HT1080 (cell line): ENCODE measurements around a stretch of chr2.

DNA sequence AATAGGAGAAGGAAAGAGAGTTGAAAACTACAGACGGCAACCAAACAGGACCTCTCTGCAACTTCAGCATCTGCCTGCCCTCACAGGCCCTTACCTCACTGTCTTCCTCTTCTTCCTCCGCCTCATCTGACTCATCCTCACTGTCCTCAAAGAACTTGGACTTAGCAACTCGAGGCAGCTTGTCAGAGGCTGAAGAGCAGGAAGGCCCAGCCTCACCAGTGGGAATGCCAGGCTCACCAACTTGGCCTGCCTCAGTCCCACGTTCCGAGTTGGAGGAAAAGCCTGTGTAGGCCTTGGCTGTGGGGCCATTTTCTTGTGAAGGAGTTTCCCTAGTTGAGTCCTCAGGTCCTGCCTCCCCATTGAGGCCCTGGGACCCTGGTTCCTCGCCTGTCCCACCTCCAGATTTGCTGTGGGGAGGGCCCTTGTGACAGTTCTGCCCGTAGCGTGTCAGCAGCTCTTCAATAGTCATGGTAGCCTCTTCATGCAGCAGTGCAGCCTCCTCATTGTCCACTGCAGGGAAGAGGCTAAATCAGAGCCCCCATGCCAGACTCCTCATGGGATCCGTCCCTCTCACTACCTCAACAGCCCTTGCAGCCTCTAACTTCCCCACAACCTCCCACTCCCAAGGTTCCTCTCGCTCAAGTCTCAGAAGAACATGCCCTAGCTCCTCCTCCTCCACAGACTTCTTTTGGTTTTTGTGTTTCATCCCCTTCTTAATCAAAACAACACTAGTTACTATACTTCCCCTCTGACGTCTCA lies 4.2 kb upstream of the ZNF513 start:
RAMPAGE:
- cytosol, long total RNA = no peak
- long total RNA = no peak
- nucleus, long total RNA = no peak

GRCh38 chr2:27445927-27446538 lies 3.9 kb downstream of the KRTCAP3 start:
RAMPAGE:
- cytosol, long total RNA = no peak
- long total RNA = no peak
- nucleus, long total RNA = no peak

RAMPAGE:
- cytosol, long total RNA = no peak
- long total RNA = no peak
- nucleus, long total RNA = no peak
Measured at GRCh38 chr2:27509326-27509551, 12.6 kb downstream of the GCKR start.

DNA sequence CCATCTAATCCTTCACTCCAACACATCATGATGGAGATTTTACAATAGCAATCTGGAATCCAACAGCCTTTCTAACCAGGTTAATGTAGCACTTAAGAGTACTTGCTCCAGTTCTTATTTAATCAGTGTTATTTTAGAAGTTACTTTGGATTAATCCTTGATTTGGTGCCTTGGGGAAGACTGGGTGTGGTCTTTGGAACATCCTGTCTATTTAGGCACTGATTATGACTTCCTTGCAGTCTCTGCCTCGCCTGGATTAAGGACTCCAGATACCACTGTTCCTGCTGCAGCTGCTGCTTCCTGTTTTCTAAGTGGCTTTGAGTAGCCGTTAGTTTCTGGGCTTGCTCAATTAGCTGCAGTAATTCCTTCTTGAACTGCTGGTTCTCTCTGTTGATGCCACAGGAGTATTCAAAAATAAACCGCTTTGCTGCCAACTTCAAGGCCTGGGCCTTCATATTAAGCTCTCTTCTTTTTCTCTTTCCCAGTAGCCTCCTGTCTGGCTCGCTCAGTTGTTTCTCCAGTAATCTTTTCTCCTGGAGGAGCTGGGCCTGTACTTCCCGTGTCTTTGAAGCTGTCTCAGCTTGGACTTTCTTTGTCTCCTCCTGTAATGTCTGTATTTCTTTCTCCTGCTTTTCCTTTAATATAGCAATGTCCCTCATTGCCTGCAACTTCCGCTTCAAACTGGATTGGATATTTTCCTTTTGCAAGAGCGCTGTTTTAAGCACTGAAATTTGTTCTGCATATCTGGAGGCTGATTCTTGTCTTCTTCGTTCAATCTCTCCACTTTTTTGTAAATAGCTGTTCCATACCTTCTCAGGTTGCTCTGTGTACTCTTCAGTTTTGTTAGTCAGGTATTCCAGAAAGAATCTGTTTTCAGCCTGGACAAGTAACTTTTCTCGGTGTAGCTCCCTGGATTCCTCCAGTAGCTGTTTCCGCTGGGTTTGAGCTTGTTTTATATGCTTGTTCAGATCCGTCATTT lies 1.7 kb downstream of the CCDC121 start:
RAMPAGE:
- cytosol, long total RNA = no peak
- long total RNA = no peak
- nucleus, long total RNA = no peak

RAMPAGE:
- cytosol, long total RNA = no peak
- long total RNA = no peak
- nucleus, long total RNA = no peak
Measured at GRCh38 chr2:27629718-27630252, 935 bp downstream of the GPN1 start.

DNA sequence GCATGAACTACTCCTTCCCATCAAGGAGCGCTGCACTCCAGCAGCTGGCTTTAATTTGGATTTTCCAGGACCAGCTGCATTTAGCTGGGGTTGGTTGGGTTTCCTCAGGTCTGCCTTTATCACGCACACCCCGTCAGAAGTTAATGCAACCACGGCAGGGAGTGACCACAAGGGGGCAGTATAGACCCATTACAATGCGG lies 40.0 kb downstream of the SLC4A1AP start:
RAMPAGE:
- cytosol, long total RNA = no peak
- long total RNA = no peak
- nucleus, long total RNA = no peak

GRCh38 chr2:27707262-27707803 lies 43.6 kb downstream of the SLC4A1AP start:
RAMPAGE:
- cytosol, long total RNA = no peak
- long total RNA = no peak
- nucleus, long total RNA = no peak

RAMPAGE:
- cytosol, long total RNA = no peak
- long total RNA = no peak
- nucleus, long total RNA = no peak
Measured at GRCh38 chr2:27707876-27708449, 44.3 kb downstream of the SLC4A1AP start.

DNA sequence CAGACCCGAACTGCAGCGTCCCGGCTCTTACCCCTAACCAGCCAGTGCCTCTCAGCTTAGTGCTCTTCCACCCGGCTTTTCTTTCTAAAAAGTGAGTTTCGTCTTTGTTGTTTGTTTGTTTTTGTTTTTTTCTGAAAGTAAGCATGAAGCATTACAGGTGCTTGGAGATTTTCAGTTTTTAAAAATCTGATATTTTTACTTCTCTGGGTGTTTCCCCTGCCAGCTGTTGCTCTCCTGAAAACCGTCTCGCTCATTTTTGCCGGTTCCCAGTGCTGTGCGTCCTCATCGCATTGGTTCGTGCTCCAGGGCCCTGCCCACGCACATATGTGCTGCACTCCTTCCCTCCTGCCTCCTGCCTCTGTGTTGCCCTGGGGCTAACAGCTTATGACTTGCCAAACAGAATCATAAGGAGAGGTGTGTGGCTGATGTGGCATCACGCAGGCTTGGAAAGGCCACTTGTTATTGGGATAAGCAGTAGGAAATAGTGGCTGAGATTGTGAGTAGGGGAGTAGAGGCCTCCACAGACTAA lies 53.3 kb downstream of the SLC4A1AP start:
RAMPAGE:
- cytosol, long total RNA = no peak
- long total RNA = no peak
- nucleus, long total RNA = no peak

DNA sequence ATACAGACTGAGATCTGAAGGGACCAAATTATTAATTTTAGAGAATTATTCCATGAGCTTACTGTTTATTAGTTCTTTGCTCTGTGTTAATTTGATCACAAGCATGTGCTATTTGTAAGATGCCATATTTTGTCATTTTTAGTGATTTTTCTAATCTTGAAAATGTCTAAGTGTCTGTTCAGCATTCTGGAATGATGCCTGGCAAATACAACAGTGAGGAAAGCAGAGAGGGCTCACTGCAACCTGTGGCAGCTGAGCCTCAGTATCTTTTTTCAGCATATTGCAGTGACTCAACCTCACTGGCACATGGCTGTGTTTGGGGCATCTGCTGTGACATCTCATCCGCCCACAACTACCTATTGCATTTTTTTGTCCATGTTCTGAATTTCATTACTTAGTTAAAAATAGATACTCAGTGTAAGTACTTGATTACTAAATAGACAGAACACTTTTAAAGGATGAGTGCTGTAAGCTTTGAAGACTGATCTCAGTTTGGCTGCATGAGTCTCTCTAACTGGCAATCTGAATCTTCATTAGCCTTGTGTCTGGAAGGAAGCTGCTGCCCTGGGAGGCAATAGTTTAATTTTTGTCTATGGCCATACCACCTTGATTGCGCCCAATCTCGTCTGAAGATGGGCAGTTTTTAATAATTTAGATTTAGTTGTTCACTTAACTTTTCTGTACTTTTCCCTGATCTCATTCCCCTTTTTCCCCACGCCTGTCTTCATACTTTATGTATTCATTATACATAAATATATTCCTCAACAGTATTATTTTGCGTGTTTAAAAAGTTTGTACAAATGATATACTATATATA lies 10.8 kb downstream of the BABAM2 start:
RAMPAGE:
- cytosol, long total RNA = no peak
- long total RNA = no peak
- nucleus, long total RNA = no peak

DNA sequence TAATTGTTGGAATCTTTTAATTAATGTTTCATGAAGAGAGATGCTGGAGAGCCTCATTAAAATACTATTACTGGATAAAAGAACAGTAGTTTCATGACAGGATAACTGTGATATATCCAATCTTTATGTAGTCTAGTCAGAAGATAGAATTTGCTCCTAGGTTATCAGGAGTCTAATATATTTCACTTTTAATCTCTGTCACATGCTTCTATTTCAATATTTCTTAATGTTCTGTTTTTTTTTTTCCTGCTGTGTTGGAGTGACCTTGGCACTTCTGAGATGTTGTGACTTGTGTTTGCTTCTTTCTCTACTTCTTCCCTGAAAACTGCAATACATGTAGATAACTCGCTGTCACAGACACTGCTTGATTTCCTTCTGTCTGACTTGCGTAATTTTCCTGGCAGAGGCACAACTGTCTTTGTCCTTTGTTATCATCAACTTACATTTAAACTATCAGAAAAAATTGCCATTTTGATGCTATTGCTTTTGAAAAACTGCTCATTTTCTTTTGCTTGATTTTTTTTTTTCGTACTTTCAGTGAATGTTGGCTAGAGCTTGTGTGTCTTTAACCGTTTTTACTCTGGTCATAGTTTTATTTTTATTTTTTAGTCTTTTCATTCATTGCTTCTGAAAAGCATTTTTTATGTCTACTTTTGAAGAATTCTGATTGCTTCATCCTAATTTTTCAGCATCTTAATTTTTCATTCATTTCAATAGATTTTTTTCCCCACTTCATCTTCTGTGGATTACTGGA lies 69.0 kb downstream of the BABAM2 start:
RAMPAGE:
- cytosol, long total RNA = no peak
- long total RNA = no peak
- nucleus, long total RNA = no peak

DNA sequence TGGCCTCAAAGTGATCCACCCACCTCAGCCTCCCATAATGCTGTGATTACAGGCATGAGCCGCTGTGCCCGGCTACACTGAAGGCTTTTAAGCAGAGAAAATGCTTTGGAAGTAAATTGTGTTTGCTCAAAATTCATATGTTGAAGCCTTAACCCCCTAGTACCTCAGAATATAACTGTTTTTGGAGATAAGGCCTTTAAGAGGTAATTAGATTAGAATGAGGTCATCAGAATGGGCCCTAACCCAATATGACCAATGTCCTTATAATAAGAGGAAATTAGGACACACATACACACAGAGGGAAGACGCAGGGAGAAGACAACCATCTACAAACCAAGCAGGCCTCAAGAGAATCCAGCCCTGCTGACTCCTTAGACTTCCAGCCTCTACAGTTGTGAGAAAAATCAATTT lies 226.9 kb upstream of the FOSL2 start:
RAMPAGE:
- cytosol, long total RNA = no peak
- long total RNA = no peak
- nucleus, long total RNA = no peak

DNA sequence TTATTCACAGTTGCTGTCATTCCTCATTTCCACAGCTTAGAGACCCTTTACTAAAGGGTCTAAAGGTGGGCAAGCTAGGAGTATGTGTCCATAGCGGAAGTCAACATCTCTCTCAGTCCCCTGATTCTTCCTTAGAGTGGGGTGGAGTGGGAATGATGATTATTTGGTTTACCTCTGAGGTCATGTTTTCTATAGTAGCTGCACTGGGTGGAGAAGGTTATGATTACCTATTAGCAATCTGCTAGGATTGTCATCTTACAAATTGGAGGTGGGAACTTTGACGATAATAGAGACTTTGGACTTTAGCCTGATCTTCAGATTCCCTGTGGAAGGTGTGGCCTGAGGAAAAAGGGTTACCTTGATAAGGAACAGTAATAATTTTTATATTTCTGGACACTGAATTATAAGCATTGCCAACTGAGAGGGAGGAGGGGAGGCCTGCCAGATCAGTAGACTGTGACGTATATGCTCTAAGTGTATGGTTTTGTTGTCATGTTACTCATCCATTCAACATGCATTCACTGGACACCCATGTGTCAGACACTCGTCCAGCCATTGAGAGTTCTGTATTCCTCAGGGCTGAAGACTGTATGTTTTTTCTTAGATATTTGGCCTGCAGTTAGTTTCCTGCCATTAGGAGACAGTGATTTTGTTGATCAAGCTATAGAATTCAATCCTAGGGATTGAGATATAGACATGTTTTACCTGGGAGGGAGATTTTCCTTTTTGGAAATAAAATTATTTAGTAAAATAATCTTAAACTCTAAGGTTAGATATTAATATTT lies 183.3 kb upstream of the FOSL2 start:
RAMPAGE:
- cytosol, long total RNA = no peak
- long total RNA = no peak
- nucleus, long total RNA = no peak

RAMPAGE:
- cytosol, long total RNA = no peak
- long total RNA = no peak
- nucleus, long total RNA = no peak
Measured at GRCh38 chr2:28333623-28334250, 58.9 kb upstream of the FOSL2 start.

DNA sequence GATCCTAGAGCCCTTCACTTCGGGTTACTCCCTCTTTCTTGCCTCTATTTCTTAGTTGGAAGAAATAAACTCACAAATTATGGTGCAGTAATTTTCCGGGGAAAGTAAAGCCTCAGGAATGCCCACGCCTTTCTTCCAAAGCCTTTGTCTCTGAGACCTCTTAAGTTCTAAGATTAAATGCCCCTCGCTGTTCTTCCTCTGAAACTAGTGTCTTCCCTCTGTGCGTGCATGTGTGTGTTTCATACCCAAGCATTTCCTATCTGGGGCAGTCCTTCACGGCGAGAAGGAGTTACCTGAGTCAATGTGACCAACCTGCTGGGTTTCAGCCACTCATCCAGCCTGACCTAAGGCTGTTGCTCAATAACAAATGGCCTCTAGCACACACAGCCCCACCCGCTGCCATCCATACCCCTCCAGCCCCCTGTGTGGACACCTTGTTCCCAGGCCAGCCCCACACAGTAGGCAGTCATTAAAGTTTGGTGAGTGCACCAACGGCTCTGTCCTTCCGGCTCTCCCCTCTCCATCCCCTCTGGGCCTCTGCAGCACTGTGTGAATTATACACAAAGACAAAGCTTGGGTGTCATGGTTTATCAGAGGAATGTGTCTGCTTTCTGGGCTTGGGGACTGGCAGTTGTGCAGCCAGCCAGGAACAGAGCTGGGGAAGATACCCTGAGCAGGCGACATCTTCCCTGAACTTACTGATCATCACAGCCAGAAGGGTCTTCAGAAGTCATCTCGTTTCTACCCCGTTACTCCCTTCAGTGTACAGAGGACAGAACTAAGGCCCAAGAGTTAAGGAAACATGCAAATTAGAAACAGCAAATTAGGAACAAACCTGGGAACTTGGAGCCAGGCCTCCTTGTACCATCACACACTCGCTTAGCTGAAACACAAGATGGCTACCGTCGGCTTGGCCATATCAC lies 53.7 kb upstream of the FOSL2 start:
RAMPAGE:
- cytosol, long total RNA = no peak
- long total RNA = no peak
- nucleus, long total RNA = no peak

DNA sequence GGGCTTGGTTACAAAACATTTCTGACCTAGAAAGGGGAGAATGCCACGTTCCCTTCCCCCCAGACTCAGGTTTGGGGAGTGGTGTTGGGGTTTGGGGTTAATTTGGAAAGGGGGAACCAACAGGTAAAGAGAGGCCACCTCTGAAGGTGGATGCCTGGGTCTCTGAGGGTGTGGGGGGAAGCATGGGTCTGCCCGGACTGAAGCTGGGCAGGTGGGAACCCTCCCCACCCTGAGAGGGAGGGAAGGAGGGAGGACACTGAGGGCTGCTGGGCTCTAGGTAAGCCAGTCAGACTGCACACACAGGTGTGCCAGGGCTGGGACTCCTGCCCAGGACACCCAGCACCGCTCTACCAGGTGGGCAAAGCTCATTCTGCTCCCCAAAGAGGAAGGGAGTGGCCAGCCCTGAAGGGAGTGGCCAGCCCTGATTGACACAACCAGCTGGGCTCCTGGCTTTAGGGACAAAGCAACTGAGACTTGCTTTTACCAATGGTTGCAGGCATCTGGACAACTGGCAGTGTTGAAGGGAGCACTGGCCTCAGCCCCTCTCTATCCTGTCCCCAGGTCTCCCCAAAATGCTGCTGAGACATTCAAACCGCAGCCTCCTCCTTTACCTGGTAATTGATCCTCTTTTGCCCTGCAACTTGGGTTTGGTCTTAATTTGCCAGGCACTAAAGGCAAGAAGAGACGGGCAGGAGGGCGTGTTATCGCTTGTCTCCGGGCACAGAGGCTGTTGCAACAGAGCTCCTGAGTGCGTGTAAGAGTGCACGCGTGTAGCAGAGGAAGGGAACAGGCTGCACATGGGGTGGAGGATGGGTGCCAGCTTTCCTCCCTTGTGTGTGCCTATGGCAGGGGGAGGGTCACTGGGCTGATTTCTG lies 14.6 kb upstream of the FOSL2 start:
RAMPAGE:
- cytosol, long total RNA = no peak
- long total RNA = no peak
- nucleus, long total RNA = no peak

DNA sequence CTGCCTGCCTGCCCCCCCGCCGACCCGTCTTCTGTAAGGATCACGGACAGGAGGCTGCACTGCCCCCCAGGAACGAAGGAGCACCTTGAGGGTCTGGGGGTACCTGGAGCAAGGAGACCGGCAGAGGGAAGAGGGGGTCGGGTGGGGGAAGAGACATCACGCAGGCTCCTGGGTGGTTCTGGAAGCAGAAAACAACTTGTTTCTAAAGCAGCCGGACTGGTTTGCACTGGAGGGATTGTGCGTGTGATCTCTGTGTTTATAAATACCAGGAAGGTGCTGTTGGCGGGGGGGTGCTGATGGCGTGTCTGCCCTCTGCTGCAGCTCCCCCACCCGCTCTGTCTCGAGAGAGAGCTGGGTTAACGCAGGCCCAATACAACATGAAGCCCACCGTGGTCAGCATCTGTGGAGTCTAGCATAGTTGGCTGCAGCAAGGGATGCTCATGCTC lies 1.8 kb downstream of the FOSL2 start:
RAMPAGE:
- cytosol, long total RNA = no peak
- long total RNA = no peak
- nucleus, long total RNA = no peak

DNA sequence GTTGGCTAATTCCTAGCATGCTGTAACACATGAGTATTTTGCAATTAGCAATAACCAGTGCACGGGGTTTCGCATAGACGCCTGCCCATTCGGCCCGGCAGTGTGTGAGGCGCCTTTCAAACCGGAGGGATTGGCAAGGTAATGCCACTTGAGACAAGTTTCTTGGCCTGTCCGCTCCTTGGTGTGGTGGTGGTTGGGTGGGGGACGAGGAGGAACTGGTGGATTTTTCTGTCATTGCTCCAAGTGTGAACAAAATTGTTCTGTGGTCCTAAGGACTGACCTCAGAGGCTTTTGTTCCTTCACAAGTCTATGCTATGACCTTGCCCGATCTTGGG lies 2.9 kb downstream of the FOSL2 start:
RAMPAGE:
- cytosol, long total RNA = no peak
- long total RNA = no peak
- nucleus, long total RNA = no peak

DNA sequence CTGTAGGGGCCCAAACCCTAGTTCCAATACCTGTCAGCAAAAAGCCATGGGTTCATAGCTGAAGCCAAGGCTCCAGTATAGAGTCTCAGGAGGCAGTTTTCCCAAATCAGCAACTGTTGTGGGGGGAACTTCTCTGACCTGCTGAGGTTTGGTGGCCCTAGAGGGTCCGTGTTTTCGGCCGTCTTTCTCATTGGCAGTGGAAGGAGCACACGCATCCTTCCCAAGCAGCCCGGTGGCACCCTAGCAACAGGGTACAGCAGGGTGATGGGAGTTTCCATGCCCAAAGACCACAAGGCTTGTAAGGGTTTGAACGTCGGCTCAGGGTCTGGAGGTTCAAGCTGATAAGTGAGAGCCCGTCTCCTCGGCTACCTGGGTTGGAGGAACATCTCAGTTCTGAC lies 6.6 kb downstream of the FOSL2 start:
RAMPAGE:
- cytosol, long total RNA = no peak
- long total RNA = no peak
- nucleus, long total RNA = no peak

DNA sequence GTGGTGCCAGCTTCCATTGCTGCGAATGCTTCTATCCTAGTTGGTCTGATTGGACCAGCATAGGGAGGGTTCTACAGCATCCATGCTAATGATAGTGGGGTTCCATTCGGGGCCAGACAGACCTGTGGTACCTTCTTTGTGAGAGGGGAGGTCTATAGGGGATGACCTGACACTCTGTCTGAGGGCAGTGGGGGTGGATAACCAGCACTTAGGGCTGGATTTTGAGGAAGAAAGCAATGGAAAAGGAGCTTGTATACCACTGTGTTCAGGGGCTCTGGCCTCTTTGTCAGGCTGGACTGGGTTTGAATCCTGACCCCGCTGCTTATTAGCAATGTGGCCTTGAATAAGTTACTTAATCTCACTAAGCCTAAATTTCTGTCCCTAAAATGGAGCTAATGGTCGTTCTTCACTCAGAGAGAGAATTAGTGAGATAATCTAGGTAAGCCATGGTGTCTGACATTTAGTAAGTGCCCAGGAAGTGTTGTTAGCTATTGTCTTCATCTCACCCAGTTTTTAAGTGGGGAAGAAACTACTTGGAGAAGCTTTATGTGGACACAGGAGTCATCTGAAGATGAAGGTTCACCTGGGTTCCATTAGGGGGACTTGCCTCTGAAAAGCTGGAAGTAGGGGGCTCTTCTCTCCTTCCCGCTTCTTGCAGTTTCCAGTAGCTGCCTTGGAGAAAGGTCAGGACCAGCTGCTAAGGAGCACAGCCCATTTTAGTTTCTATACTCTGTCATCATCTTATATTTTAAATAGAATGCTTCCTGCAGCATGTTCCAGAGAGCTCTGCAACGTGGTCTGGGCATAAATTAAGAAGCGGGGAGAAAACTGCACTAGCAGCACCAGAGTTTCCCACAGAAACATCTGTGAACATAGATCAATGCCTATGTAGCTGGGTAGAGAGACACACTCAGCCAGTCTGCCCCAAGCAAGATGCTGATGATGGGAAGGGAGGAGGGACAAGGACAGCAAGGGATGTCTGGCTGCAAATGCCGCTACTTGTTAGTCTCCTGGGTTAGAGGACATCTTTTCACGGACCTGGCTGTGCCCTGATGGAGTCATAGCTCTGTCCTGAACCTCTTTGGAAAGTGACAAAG lies 10.2 kb downstream of the FOSL2 start:
RAMPAGE:
- cytosol, long total RNA = no peak
- long total RNA = no peak
- nucleus, long total RNA = no peak